H4 (cell line): ENCODE measurements around a stretch of chr12.

DNA sequence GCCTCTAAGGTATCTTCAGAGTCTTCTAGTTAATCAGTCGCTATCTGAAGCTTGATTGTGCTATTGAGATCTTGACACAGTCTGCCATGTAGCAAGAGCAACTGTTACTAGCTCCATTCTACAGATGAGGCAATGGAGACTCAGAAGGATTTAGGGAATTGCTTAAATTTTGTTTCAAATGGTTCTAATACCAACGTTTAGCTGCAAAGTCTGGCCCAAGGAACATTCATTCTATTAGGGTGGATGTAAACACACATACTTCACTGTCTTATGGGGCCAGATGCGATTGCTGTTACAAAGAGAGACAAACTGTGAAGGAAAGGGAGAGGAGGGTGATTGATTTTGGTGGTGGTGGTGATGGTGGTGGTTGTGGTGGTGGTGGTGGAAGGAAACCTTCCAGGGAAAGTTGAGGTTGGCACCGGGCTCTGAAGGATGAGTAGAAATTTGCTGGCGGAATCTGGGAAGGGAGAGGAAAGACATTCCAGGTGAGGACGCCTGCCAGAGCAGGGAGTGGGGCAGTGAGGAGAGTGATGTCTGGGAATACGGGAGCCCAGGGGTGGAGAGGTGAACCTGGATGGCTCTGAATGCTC lies 15.8 kb downstream of the CHST11 start:
- RAMPAGE, long total RNA = no peak

- RAMPAGE, long total RNA = no peak
Observed at GRCh38 chr12:104478095-104479331, 21.8 kb downstream of the CHST11 start.

GRCh38 chr12:104486247-104486921 lies 29.6 kb downstream of the CHST11 start:
- RAMPAGE, long total RNA = no peak

GRCh38 chr12:104664829-104665523 lies 208.2 kb downstream of the CHST11 start:
- RAMPAGE, long total RNA = no peak

DNA sequence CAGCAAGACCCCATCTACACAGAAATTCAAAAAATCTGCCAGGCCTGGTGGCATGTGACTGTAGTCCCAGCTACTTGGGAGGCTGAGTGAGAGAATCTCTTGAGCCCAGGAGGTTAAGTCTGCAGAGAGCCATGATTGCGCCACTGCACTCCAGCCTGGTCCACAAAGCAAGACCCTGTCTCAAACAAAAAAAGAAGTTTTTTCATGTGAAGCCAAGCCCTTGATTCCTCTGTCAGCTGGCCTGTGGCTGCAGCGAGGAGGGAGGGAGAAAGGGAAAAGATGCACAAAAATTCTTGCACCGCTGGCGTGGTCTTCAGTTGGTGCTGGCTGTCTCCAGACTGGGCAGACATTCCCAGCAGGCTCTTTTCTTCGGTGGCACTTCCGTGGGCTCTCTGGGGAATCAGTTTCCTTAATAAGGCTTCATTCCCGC lies 248.1 kb downstream of the SLC41A2 start:
- RAMPAGE, long total RNA = no peak

DNA sequence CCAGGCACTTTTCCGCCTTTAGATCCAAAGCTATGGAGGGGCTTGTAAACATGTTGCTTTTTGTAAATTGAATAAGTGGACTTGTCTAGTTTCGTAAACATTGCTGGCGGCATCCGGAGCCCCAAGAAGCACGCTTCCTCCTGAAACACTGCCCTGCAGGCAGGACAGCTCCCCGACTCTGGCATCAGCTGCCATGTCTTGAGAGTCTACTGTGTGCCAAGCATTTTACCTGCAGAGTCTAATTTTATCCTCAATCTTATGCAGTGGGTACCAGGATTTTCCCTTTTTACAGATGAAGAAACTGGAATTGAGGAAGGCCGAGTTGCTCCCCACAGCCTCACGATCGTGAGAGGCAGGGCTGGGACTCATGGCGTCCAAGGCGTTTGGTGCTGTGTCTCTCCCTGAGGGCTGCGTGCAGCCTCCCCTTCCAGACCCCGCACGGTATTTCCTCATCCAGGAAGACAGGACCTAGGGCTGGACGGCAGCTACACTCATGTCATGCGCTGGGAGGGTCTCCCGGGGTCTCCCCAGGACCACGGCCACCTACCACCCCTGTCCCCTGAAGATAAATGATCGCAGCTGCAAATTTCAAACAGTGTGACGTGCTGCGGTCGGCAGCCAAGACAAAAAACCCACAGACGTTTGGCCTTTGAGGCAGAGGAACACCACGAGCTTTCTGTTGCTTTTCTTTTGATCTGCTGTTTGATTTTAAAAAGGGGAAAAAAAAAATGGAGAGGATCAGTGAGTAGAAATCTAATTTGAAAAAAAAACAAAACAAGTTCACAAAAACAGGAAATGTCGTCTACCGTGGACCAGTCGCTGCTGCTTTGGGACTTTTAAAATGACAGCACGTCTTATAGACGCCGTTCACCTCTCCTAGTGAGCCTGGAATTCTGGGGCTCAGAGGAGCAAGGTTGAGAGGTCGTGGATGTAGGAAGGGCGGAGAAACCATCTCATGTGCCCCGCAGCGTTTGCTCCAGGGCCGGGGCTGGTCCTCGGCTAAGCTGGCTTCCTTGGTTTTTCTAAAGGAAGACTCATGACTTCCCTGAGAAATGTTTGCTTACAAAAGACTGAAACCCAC lies 237.7 kb downstream of the SLC41A2 start:
- RAMPAGE, long total RNA = no peak

DNA sequence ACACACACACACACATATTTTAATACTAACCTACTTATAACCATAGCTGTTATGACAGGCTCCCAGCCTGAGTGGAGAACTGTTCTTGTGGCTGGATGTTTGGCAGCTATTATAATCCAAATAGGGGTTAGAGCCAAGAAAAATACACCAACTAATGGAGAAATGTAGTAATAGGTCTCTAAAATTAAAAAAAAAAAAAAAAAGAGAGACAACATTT lies 91.8 kb downstream of the SLC41A2 start:
- RAMPAGE, long total RNA = no peak

DNA sequence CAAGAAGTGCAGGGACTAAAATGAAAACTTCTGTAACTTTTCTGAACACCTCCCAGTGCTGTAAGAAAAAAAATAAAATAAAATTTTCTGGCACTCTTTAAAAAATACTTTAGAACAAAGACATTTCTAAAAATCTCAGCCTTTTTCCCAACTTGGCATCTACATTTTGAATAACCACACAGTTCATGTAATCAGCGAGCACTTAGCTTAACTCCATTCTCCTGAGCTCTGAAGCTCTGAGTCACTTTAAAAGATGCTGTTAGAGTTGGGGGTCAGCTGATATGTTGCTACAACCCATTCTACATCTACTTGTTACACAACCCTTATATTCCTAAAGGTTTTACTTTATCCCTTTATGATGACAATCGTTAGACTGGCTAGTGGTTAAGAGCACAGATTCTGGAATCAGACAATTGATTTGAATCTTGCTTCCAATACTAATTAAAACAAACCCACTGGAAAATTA lies 48.4 kb downstream of the SLC41A2 start:
- RAMPAGE, long total RNA = no peak

DNA sequence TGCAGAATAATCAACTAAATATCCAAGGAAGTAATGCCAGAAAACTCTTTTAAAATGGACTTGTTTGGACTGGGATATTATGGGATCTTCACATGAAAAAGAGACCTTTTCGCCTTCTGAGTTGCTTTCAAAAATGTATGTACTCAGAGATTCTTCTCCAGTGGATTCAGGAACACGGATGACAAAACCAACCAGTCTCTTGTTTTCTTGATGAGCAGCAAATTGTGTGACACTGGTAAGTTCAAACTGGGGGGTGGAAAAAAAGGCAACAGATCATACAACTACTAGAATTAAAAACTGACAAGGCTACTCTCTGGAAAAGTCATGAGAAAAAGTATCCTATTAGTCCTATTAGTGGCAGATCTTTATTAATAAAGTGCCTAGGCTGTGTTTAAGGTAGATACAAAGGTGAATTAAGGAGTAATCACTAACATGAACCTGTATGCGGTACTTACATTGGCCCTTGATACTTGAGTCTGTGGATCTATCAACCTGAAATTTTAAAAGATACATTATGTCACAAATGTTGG lies 59.1 kb downstream of the APPL2 start:
- RAMPAGE, long total RNA = no peak

GRCh38 chr12:105351321-105352157 lies 21.0 kb downstream of the C12orf75 start:
- RAMPAGE, long total RNA = no peak

DNA sequence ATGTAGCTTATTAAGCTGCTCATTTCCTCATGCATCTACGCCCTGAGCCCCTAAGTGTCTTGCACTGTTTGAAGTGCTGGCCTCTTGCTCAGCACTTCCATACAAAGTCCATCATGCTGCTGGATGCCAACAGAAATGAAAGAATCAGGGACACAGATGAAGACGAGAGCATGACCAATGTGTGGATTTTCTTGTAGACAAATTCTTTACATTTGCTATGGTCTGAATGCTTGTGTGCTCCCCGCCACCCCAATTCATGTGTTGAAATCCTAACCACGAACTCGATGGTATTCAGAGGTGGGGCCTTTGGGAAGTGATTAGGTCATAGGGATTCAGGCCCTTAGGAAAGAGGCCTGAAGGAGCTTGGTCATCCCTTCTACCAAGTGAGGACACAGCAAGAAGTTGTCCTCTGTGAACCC lies 54.5 kb downstream of the C12orf75 start:
- RAMPAGE, long total RNA = no peak

GRCh38 chr12:105443967-105444436 lies 113.5 kb downstream of the C12orf75 start:
- RAMPAGE, long total RNA = no peak

DNA sequence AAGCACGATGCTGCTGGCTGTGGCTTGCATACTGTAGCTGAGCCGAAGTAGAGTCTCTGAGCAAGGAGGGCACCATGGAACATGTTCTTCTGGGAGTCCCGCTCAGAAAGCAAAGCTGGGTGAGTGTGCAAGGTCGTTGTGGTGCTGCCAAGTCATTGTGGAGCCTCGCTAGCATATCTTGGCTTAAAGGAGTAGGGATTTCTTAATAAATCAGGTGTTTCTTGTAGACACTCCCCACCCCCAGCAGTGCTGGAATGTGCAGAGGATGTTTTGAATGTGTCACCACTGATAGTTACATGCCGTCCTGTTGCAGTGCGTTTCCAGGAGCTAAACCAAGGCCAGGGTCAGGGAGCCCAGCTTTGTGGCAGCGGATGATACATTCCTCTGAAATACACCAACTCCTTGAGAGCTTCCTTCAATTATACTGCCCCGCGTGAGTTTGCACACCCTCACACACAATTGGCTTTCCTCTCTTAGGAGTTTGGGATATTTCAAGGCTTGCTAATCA lies 154.8 kb downstream of the C12orf75 start:
- RAMPAGE, long total RNA = no peak

DNA sequence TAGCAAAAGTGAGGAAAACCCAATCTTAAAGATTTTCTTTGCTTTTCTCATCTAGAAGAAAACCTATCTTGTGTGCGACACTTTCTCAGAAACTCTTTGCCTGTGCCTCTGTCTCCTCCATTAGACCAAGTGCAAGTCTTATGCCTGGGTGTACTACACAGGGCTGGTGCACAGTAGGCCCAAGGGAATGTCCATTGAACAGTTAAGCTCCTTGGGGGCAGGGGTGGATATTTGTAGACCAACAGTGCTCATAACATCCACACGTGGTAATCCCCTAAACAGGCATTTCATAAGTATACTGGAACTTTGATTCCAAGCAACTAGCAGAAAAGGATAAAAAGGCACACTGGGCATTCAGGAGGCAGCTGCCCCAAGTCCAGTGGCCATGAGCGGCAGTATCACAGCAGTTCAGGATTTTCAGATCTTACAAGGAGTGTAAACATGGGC lies 16.8 kb downstream of the NUAK1 start:
- RAMPAGE, long total RNA = no peak

DNA sequence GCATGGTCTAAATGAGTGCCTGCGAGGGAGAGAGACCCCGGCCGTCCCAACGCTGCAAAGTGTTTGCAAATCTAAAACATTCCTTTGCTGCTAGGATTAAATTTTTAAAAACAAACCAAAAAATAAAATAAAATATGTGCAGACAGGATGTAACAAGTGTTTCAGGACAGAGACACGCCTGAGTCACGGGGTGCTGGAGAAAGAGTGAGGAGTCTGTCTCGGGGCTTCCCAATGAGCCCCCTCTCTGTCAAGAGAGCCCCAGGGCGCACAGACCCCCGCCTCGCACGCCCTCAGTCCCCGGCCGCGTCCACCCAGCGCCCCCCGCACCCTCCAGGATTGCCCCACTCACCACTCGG lies 711 bp downstream of the NUAK1 start:
- RAMPAGE, long total RNA = no peak

- RAMPAGE, long total RNA = no peak
Observed at GRCh38 chr12:106141333-106141996, 2.7 kb upstream of the NUAK1 start.

- RAMPAGE, long total RNA = no peak
Observed at GRCh38 chr12:106147656-106148617, 9.2 kb upstream of the NUAK1 start.

- RAMPAGE, long total RNA = no peak
Observed at GRCh38 chr12:106195411-106196344, 52.1 kb downstream of the CKAP4 start.

DNA sequence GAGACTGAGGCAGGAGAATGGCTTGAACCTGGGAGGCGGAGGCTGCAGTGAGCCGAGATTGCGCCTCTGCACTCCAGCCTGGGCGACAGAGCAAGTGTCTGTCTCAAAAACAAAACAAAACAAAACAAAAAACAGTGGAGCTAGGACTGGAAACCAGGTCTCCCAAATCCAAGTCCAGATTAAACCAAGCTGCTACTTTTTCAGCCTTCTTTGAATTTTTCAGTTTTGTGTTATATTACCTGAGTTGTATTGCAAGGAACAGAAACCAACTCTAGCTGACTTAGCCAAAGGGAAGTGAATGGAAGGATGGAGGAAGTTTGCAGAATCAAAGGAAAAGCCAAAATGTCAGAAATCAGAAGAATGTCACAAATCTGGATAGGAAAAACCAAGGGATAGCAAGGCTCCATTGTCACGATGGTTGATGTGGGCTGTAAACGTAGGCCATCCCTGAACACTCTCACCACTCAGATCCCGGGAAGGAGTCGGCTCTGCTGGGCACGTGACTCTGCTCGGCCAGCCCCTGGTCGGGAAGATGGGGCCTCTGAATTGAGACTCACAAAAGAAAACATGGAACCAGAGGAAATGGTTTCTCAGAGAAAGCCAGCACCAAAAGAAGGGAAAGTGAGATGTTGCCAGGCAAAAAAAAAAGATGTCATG lies 26.0 kb downstream of the TCP11L2 start:
- RAMPAGE, long total RNA = no peak

GRCh38 chr12:106335609-106336316 lies 21.8 kb upstream of the POLR3B start:
- RAMPAGE, long total RNA = no peak